BJ (cell line): ENCODE results near the genes HSD17B3, CCDC180 and HEMGN.

GRCh38 chr9:96301897-96302581, at the start of gene HSD17B3:
TSS of gene HSD17B3 (minus strand) at chr9:96302176.
- CAGE, long polyA plus RNA, result no peak
- RRBS, result no CpG with 5 or more reads among the region's 7 CpGs

GRCh38 chr9:96344487-96345224, 38.9 kb downstream of the SLC35D2 start:
- CAGE, long polyA plus RNA, result no peak
- RRBS, result no CpG with 5 or more reads among the region's 6 CpGs

- CAGE, long polyA plus RNA, result no peak
- RRBS, result no CpG with 5 or more reads among the region's 6 CpGs
These were observed 64.5 kb downstream of the HABP4 start for GRCh38 chr9:96514458-96514899.

DNA sequence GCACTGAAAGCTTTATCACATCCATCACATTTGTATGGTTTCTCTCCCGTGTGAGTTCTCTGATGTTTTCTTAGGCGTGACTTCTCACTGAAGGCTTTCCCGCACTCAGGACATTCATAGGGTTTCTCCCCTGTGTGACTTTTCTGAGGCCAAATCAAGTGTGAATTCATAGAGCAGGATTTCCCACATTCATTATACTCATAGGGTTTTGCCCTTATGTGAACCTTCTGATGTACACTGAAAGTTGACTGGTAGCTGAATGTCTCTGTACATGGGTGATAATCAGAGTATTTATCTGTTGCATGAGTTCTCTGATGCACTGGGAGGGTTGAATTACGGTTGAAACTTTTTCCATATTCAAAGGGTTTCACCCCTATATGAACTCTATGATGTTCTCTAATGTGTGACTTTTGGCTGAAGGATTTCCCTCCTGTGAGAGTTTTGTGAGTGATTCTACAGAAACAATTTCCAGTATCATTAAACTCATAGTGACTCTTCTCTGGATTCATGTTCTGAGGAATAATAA, 35.5 kb downstream of the ZNF782 start:
- CAGE, long polyA plus RNA, result no peak
- RRBS, result no CpG with 5 or more reads among the region's 4 CpGs

DNA sequence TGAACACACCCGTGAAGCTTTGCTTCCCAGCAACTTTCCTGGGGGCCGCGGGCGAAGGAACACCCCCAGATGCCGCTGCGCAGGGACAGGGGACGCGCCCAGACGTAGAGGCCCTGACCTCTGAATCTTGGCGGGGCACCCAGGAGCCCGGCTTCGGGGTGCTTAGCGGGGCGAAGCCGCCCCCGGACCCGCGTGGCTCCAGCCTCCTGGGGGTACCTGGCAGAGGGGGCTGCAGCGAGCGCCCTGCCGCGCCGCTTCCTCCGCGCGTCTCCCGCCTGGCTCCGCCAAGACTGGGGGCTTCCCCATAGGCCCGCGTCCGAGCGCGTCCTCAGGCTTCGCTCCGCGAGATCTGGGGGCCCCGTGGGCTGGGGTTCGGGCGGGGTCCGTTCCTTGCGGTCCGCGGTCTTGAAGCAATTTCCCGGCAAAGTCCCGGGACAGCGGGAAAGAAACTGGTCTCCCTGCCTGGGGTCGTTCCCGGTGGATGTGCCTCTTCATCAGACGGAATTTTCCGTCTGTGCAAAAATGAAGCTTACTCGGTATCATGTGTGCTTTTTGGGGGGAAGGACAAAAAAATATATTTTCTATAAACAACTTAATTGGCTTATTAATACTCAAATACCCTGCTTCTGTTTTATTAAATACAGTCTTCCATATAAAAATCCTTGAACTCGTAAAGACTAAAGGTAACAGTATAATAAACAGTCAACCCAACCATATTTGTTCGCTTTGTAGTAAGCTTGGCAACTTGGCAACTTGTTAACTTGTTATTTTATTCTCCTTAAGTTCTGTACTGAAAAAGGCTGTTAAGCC, 23.2 kb upstream of the ZNF782 start:
- CAGE, long polyA plus RNA, result no peak
- RRBS, result no CpG with 5 or more reads among the region's 53 CpGs

- CAGE, long polyA plus RNA, result no peak
- RRBS, result no CpG with 5 or more reads among the region's 4 CpGs
These were observed 36.0 kb upstream of the NUTM2G start for GRCh38 chr9:96892733-96893052.

DNA sequence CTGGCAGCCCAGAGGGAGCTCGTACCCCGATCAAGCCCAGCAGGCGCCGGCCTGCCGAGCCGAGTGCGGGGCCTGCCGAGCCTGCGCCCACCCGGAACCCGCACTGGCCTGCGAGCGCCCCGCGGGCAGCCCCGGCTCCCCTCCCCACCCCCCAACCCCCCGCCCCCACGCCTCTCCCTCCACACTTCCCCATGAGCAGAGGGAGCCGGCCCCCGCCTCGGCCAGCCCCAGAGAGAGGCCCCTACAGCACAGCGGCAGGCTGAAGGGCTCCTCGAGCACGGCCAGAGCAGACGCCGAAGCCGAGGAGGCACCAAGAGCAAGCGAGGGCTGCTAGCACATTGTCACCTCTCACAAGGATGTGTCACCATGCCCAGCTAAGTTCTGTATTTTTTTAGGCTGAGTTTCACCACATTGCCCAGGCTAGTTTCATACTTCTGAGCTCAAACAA, 36.1 kb upstream of the CCDC180 start:
- CAGE, long polyA plus RNA, result no peak
- RRBS, result 91% methylated on average over 8 of the region's 28 CpGs

- CAGE, long polyA plus RNA, result no peak
- RRBS, result 8% methylated on average over 3 of the region's 44 CpGs
These were observed at the start of gene CCDC180 for GRCh38 chr9:97307465-97308292. TSS of gene CCDC180 (plus strand) at chr9:97307659.

GRCh38 chr9:97326231-97326787, 18.9 kb downstream of the CCDC180 start:
- CAGE, long polyA plus RNA, result no peak
- RRBS, result no CpG with 5 or more reads among the region's 4 CpGs

GRCh38 chr9:97374059-97374644, 37.7 kb upstream of the TDRD7 start:
- CAGE, long polyA plus RNA, result no peak
- RRBS, result no CpG with 5 or more reads among the region's 12 CpGs

DNA sequence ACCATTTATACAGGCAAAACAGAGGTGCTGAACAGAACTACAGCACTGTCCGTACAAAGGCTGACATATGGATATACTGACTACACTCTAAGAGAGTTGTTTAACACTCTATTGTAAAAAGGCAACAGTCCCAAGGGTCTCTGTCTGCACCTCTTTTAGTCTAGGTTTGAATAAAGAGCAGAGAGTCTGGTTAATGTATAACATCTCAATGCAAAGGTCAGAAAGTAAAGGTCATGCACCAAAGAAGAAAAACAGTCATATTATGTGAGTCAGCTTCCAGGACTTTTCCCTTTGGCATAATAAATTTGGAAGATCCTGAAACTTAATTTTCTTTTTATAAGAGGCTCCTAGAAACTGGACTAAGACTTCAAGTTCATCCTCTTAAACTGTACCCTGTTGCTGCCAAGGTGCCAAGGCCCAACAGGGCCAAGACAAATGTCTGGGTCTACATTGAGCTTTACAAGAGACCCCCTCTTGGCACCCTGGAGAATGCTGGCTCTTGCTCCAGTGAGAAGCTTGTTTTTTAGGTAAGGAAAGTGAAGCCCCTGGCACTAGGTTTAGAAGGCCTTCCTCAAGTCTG, 29.5 kb upstream of the TDRD7 start:
- CAGE, long polyA plus RNA, result no peak
- RRBS, result no CpG with 5 or more reads among the region's 1 CpG

DNA sequence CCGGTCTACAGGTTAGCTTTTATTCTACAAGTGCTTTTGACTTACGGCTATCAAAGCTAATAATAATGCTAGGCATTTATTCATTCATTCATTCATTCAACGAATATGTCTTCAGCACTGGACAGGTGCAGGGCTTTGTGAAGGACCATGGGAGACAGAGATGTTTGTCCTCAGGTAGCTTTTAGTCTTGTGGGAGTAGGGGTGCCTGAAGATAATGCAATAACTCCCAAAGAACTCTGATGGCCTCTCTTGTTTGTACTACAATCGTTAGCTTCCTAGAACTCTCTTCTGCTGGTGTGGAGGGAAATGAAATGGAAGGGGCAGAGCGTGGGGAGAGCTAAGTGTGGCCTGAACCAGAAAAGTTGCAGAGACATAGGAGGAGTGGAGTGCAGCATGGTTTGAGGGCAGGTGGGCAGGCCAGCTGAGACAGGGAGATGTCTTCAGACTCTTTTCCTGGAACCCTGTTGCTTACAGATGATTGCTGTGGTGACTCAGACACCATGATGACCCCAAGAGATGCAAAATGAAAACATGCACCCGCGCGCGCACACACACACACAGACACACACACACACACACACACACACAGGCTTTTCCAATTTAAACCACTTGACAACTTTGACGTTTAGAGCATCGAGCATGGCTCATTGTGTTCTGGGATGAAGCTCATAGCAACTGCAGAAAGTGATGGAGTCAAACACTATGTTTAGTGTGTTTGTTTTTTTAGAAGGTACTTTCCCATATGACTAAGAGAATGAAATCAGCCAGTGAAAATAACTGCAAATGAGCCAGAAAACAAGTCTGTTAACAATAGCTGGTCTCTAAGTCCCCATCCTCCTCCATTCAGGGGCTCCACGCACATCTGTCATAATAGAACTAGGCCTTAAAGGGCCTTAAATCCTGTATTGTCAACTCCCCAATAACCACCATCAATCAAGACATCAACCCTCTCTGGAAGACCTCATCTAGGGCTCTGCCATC, 9.3 kb downstream of the TMOD1 start:
- CAGE, long polyA plus RNA, result no peak
- RRBS, result no CpG with 5 or more reads among the region's 12 CpGs

- CAGE, long polyA plus RNA, result no peak
- RRBS, result no CpG with 5 or more reads among the region's 6 CpGs
These were observed 32.6 kb downstream of the TSTD2 start for GRCh38 chr9:97600537-97601084.

- CAGE, long polyA plus RNA, result no peak
- RRBS, result no CpG with 5 or more reads among the region's 2 CpGs
These were observed 17.4 kb upstream of the XPA start for GRCh38 chr9:97714639-97714885.

DNA sequence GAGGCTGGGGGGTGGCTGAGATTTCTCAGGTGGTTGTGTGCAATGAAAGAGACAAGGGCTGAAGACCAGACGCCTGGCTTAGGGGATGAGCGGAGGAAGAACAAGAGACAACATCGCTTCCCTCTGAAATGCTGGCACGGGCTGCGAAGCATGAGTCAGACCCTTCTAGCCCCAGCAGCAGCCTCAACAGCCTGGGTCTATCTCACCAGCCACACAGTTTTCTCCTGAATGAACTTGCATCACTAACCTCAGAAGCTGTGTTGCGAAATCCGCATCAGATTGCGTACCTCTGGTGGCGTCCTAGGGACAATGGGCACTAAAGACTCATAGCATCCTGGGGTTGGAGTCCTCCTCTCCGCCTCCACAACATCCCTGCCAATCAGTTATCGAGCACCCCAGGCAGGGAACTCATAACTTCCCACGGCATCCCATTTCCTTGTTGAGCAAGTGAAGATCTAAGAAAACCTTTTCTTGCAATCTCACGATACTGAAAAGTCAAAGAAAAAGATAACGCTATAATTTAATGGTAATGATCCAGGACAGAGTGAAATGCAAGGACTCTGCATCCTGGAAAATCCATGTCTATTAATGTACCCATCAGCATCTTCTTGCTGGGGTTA, 23.8 kb downstream of the FOXE1 start:
- CAGE, long polyA plus RNA, result no peak
- RRBS, result no CpG with 5 or more reads among the region's 14 CpGs

- CAGE, long polyA plus RNA, result no peak
- RRBS, result no CpG with 5 or more reads among the region's 5 CpGs
These were observed at the start of gene HEMGN for GRCh38 chr9:97937703-97938606. TSS of gene HEMGN (minus strand) at chr9:97938172.

GRCh38 chr9:98037447-98037817, 19.1 kb upstream of the NANS start:
- CAGE, long polyA plus RNA, result no peak
- RRBS, result no CpG with 5 or more reads among the region's 1 CpG

DNA sequence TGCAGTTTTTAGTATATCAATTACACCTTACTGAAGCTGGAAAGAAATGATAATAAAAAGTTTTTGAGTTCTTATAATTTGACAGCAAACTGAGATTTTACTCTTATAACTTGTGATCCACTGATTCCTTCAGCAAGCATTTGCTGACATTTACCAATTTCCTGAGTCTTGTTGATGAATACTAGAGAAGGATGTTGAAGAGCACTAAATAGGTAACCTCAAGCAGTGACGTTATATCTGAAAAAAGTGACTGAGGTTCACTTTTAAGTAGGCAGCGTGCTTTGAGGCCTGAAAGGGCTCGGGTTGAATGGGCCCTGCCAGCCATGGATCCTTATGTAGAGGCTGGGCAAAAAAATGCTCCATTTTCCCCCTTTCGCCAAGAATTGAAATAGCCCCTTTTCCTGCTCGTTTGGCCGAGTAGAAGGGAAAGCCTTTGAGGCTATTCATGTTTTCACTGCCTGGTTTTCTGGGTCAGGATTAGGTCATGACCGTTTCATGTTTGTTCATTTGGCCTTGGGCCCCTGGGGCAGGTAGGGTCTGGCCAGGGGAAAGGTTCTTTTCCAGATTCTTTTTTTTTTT, 19.4 kb downstream of the NANS start:
- CAGE, long polyA plus RNA, result no peak
- RRBS, result no CpG with 5 or more reads among the region's 7 CpGs

DNA sequence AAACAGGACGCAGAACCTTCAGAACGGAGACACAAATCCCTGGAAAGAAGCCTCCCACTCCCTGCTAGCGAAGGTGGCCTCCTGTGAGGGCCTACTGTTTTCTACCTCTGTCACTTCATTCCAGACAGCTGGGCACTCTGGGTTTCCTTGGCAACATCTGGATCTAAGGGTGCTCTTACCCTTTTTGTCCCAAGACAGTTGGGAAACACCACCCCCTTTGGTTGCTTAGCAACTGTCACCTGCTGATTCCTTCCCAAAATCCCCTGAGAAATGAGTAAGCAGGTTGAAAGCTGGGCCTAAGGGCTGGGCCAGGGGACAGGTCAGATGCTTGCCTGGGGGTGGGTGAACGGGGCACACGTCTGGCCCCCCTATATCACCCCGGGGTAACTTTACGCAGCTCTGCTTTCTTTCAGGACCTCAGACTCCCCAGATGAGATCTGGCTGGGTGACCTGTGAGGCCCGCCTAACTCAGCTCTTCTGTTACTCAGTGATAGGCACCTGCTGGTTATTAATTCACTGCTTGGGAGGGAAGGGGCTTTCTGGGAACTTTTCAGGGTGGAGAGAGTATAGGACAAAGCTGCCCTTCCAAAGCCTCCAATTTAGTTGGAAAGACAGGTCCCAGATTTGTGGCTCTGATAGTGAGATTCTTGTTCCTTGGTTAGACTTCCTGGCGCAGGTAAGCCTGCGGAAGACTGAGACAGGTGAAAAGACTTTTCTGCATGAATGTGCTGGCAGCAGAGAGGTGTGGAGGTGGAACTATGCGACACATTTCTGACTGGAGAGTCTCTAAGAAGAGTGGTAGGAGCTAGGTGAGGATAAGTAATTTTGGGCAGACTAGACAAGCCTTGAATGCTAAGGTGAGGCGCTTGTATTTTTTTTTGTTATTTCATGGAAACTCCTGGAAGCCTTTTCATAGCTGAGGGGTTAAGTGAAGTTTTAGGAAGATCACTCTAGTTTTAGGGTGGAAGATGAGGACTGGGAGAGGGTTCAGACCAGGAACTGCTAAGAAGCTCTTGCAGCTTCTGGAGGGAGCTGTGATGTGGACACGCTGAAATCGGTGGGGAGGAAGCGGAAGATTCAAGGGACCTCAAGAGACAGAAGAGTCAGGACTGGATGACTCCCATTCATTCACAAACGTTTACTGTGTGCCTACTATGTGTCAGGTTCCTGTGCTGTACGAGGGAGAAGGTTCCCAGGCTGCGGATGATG, 29.8 kb downstream of the NANS start:
- CAGE, long polyA plus RNA, result no peak
- RRBS, result no CpG with 5 or more reads among the region's 18 CpGs

- CAGE, long polyA plus RNA, result no peak
- RRBS, result no CpG with 5 or more reads among the region's 2 CpGs
These were observed 14.5 kb downstream of the TRIM14 start for GRCh38 chr9:98104571-98104816.